Natural killer cell (primary cell): ENCODE results near the gene KNOP1.

GRCh38 chr16:17275226-17275834, 195.4 kb downstream of the XYLT1 start:
- PRO-cap, result no peak

- PRO-cap, result no peak
These were observed 181.1 kb downstream of the XYLT1 start for GRCh38 chr16:17289695-17290046.

GRCh38 chr16:17380460-17381158, 90.2 kb downstream of the XYLT1 start:
- PRO-cap, result no peak

DNA sequence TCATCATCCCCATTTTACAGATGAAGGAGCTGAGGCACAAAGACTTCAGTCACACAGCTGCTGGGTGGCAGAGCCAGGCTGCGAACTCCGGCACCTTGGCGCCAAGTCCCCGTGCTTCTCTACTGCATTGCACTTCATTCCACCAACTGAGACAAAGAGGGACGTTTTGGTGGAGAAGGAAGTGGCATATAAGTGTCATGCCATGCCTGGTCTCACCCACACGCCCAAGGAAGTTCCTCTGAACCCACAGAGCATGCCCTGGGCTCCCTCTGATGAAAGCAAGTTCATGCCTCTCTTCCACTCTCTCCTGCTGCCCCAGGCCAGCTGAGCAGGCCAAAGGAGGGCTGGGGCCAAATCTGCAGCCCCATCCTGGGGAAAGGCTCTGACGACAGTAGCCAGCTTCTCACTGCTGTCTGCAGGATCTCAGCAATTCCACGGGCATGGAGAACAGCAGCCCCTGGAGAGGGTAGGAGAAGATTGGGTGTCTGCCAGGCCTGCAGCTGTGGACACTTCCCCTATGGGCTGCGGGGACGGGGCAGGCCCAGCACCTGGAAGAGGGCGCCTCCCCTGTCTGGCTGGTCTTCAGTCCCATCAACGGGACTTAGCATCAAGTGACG, 21.8 kb downstream of the XYLT1 start:
- PRO-cap, result bidirectional peak, plus-strand start at position 219 of the sequence, minus-strand start at position 148 of the sequence

- PRO-cap, result no peak
These were observed 35.9 kb upstream of the ARL6IP1 start for GRCh38 chr16:18837254-18837689.

DNA sequence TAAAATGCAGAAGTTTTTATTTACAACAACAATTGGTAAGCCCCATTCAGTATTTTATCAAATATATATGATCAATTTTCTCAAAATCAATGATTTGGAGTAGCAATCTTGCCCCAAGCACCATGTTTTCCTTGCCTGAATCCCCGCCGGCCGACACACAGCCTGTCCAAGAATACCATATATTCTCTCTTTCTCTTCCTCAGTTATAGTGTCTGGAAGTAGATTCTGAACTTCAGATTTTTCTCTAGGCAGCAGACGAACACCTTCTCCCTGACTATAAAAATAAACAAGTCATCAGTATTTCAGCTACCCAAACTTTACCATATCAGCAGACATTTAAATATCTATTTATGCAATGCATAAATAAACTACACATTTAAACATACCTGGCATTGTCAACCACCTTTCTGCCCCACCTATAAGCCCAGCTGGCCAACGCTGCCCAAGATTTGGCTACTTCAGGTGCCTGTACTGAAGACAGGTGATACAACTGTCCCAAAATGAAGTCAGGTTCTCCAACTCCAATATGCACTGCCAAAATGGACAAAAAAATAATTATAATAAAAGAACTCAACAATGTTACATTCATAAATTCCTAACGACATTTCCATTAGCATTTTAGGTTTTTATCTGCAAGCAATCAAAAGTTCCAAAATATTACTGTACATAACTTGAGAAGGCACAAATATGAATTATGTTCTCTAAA, 50.7 kb upstream of the ARL6IP1 start:
- PRO-cap, result no peak

GRCh38 chr16:19240325-19240625, 45.3 kb upstream of the CLEC19A start:
- PRO-cap, result no peak

GRCh38 chr16:19432157-19432853, 14.6 kb downstream of the TMC5 start:
- PRO-cap, result no peak

DNA sequence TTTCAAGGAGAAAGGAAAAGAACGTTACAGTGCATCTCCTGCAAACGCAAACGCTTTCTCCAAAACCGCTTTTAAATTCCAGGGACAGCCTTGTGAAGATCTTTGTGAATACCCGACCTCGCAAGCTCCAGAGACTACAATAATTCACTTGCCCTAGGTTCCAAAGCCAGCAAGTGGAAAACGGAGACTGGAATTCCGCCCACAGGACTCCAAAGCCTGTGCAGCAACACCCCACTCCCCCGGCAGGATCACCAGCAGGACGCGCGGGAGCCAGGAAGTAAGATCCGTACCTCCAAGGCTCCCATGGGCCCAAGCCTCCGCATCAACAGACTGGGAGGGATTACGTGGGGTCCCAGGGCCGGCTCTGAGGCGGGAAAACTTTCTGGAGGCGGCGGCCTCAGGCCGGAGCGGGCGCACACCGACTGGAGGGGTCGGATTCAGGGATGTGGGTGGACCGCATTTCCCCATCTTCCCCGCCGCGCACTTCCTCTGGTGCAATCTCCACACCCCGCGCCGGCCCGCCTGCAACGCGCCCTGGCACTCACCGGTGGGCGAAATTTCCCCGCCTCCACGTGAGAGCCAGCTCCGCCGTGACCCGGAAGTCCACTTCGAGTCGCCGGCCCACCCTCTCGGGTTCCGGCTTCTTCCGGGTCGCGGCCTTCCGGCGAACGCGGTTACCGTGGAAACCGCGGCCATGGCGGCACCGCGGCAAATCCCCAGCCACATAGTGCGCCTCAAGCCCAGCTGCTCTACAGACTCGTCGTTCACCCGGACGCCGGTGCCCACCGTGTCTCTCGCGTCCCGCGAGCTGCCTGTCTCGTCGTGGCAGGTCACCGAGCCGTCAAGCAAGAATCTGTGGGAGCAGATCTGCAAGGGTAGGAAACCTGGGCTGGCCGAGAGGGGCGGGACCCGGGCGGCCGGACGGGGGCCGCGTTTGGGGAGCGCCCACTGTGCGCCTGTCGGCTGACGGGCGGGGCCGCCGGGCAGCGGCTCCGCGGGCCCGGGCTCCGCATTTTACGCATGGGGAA, at the start of gene KNOP1:
Gene KNOP1, minus strand, starts transcription at position 615 of the 1,028 bp plus-strand sequence.
- PRO-cap, result bidirectional peak, plus-strand start at position 752 of the sequence, minus-strand start at position 543 of the sequence

- PRO-cap, result no peak
These were observed 31.5 kb downstream of the IQCK start for GRCh38 chr16:19749545-19750037.

- PRO-cap, result no peak
These were observed 36.1 kb downstream of the IQCK start for GRCh38 chr16:19753701-19755008.

DNA sequence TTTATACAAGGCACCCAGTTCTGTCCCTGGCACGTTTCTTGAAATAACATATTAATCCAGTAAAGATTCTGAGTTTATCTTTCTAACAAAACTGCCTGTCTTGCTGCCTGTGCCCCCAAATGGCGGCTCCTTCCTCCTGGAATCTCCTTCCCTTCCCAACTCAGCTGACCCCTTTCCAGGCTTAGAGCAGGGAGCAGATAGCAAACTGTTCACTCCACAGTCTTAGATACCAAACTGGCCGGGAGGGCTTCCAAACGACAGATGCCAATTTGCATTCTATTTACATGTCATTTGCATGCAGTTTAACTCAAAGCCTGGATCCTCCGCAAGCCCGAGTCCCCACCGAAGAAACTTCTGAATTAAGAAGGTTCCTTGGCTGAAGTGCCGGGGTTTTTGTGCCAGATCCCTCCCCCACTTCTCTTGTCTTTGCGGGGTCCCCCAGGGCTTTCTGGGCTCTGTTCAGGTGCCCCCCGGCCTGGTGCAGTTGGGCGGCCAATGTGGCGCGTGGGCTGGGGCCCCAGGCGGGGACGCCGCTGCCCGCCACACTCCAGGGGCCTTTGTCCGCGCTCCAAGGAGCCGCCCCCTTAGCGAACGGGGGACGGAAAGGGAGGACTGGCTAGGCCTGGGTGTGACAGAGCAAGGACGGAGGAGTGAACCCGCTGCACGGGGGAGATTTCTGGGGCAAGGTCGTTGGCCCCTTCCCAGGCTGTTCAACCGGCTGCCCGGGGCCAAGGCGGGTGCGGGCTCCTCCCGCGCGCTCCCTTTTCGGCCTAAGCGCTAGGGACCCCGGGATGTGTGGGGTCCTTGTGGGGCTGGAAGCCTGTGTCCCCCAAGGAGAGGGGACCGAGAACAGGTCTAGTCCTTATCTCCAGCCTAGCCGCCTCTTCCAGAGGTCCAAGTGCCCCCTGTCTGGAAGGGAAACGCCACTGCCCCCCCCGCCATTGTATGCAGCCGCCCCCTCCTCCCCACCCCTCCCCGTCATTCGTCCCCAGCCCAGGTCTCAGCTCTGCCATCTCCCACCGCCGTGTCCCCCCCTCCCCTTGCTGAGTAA, 1.2 kb downstream of the GPRC5B start:
- PRO-cap, result no peak

DNA sequence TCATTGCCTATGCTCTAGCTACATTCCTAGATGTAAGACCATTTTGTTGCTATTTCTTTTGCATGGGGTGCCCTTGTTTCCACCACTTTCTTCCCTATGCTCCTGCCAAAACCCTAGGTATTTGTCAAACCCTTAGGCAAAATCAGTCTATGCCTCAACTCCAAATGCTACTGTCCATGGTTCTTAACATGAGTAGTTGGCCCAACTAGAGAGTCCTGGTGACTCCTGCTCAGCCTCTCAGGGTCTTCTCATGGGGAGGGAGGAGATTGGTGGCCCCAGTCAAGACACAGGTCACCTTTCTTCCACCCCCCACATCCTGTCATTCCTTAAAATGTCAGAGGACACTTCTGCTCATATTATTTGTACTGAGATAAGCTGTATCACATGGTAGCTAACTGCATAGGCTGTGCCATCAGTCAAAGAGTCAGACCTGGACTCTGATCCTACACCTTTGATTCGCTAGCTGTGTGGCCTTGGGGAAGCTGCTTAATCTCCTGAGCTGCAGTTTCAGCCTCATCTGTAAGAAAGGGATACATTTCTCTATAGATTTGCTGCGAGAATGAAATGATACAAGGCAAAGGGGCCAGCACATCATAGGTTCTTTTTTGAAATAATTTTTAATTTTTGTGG, 15.0 kb downstream of the ACSM5 start:
- PRO-cap, result no peak

- PRO-cap, result no peak
These were observed 22.6 kb upstream of the ACSM2B start for GRCh38 chr16:20598623-20599212.

GRCh38 chr16:20731907-20732973, 9.4 kb downstream of the THUMPD1 start:
- PRO-cap, result no peak

DNA sequence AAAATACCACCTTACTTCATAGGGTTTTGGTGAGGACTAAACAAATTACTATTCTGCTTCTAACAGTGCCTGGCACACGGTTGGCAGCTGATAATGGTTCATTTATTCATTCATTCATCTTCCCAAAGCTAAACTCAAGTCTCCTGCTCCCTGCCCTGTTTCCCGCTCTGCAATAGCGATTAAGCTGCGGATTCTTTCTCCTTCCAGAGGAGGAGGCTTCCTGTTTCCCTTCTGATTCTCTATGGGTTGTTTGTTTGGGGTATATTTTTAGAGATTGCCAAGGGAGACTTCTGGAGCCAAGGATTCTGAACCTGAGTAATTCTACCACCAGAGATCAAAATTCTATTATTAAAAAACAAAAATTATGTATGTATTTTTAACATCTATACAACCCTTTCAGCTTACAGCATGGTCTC, 39.6 kb downstream of the DCUN1D3 start:
- PRO-cap, result no peak

DNA sequence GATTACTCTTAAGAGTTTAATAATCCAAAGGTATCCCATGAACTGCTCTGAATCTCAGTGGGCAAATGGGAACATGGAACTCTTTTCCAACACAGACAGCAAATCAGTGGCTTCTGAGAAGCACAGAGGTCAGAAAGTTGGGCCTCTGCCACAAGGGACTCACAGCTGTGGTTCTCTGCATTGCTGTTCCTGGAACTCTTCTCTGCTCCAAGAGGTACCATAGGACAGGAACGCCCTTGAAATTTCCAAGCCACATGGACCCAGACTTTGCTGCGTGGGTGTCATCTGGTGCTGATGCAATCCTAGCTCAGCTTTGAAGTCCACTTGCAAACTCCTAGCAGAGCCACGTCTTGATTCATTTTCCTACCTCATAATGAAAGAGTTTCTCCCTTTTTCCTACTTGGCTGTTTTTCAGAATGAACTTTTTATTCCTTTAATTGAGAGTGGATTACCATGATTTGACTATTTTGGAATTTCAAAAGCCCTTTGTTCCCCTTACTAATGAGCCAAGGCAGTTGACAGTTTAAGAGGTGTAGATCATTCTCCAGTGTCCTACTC, 18.2 kb downstream of the LYRM1 start:
- PRO-cap, result no peak

GRCh38 chr16:20929882-20930362, 29.4 kb downstream of the LYRM1 start:
- PRO-cap, result no peak

- PRO-cap, result no peak
These were observed 2.7 kb upstream of the DNAH3 start for GRCh38 chr16:21153379-21153705.

DNA sequence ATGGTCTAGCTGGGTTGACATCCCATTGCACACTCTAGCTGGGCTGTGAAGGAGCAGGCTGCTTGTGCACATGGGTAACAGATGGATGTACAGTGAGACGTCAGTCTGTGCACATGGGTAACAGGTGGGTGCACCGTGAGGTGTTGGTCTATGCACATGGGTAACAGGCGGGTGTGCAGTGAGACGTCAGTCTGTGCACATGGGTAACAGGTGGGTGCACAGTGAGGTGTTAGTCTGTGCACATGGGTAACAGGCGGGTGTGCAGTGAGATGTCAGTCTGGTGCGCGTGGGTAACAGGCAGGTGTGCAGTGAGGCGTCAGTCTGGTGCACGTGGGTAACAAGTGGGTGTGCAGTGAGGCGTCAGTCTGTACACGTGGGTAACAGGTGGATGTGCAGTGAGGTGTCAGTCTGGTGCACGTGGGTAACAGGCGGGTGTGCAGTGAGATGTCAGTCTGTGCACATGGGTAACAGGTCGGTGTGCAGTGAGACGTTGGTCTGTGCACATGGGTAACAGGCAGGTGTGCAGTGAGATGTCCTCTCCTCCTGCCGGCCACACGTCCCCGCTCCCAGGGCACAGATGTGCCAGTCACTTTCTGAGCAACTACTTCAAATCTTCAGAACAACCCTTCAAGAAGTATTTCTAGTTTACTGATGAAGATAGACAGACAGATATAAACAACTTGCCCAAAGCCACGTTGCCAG, 58.3 kb upstream of the METTL9 start:
- PRO-cap, result unidirectional peak, plus-strand start at position 275 of the sequence; bidirectional peak, plus-strand start at position 475 of the sequence, minus-strand start at position 305 of the sequence